ENCODE measurements around a stretch of chr14.

- PRO-cap: no peak
Observed at GRCh38 chr14:91397522-91397835, 20.1 kb downstream of the CCDC88C start.

DNA sequence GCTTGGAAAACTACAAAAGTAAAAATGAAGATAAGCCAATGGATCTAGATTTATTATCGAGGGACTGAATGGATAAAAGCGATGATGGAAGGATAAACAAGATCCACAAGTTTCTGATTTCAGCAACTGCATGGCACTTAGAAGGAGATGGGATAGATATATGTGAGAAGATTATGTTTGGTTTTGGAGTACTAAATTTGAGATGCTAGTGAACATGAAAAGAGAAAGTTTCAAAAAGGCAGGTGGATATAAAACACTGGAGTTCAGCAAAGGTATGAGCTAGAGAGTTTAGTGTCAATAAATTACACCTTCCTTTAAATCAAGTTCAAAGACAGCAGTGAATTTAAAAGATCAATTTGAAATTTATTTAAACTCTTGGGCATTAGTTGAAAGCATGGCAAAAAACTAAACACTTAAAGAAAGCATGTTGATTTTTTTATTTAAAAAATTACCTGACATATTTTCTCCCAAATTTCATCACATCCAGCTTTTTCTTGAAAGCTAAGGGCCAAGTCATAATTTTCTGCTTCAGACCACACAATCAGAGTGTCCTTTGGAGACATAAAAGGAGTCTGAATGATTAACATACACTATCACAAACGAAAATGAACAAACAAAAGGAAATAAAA lies 24.8 kb downstream of the PPP4R3A start:
- PRO-cap: no peak

DNA sequence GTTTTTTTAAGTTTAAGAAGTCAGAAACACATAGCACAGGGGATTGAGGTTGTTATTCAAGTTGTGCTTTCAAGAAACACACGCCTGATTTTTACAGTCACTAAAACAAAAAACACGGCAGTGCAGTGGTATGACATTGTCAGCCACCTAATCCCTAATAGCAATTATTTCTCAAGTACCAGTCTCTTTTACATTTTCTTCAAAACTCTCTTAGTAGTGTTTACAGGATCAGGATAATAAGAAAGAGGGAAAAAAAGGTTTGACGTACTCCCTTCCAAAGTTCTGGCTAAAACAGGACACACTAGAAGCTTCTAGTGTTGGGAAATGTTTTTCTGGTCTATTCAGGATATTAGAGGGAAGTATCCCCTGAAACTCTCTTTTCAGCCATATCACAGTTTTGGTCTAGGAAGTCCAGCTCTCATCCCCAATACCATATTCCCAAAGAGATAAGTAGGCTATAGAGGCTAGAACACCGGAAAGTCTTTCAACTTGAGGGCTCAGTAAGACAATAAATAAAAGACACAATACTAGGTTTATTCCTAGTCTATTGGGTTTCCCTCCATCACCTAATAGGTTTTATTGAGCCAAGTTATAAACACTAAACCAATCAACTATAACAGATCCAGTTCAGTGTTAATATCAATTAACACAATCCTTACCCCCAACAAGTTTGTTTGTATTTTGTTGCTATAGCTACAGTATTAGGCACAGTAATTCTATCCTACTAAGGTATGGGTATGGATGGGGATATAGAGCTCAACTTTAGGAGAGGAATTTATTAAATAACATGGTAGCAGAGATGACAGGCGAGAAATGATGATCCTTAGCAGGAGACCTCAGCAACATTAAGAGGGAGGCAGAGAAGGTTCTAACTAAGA lies 13.6 kb downstream of the PPP4R3A start:
- PRO-cap: unidirectional peak, plus-strand start at position 394 of the sequence

DNA sequence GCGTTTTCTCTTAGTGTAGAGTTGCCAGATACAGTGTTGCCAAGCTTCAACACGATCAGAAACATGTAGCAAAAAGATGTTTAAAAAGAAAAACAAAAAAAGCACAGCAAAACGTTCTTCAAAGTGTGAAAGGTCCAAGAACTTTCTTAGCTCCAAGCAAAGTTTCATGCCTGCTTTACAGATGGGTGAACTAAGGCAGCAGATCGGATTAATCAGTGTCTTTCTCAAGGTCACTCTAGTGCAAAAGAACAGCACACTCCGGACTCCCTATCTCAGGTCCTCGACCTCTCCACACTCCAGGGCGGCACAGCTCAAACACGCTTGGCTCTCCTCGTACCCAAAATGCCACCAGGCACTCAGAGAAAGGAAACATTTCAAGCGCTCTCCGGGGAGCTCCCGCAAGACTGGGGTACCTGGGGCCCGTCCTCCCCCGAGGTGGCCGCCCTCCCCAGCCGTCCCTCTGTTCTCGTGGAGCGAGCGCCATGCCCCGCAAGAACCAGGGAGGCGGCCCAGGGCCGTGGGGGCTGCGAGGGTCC lies 1.1 kb downstream of the PPP4R3A start:
- PRO-cap: no peak

GRCh38 chr14:91509484-91509784 lies 676 bp downstream of the PPP4R3A start:
- PRO-cap: bidirectional peak, plus-strand start at chr14:91509709, minus-strand start at chr14:91509515

GRCh38 chr14:91743926-91744183 lies 12.0 kb upstream of the CATSPERB start:
- PRO-cap: no peak

GRCh38 chr14:91774248-91775075 lies 42.6 kb upstream of the CATSPERB start:
- PRO-cap: no peak

DNA sequence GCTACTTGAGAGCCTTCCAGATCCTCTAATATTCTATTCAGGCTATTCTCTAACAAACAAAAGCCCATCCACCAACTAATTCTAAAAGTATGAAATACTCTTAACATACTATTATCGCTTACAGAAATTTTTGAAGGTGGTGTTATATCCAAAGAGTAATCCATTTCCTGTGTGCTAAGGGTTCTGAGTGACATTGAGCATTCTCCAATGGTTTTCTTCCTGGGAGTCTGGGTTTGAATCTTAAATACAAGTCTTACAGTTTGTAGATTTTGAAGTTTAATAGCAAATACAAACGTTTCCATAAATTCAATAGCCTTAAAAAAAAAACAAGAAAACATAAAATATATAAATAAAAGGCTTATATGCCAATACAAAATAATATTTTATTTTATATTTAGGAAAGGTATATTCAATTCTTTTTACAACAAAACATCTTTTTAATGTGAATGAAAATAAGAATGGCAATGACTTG lies 60.4 kb upstream of the CATSPERB start:
- PRO-cap: no peak

DNA sequence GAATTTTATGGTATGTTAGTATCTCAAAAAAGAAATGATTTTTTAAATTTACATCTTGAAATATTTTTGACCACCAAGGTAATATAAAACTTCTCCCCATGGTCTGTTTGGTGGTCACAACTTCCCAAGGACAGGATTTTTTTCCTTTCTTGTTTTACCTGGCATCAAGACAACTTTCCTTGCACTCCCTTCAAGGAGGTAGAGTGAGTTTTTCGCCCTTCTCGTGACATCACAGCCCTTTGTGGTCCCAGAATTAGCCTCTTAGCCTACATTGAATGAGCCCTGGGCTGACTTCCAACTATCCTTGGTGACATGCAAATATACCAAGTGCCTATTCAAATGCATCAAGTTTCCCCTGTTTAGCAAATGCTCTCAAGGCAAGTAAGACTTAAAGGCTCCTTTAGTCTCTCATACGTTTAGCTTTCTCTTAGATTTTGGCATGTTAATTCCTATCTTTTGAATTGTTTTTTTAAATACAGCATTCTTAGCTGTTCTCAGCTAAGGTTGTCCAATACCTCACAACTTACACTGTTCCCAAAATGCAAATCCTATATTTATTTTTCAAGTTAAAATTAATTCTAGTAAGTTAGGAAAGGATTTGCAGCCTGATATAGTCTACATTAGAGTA lies 36.5 kb downstream of the TC2N start:
- PRO-cap: no peak

DNA sequence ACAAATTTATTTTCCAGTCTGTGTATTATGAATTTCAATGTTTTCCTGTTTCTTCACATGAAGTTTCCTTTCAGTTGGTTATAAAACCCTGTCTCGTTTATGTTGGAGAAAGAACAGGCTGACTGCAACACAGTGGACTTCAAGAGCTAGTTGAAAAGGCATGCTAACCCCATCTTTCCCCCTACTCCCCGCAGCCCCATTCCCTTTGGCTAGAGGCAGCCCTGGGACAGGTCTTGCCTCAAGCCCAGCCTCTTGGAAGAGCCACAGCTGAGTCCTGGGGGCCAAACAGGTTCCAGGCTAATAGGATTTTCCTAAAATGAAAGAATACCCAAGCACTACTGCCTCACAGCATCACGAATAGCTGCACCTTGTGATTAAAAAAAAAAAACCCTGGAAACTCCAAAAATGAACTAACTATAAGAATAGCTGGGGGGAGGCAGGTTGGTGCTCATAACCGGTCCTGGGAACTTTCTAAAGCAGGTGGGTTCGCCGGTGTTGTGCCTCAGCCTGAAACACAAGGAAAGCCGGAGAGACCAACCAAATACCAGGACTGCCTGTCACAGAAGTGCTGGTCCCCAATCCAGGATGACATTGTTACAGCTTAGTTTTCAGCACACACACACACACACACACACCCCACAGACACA lies 1.5 kb downstream of the FBLN5 start:
- PRO-cap: no peak

- PRO-cap: bidirectional peak, plus-strand start at chr14:92040932, minus-strand start at chr14:92040898
Observed at GRCh38 chr14:92040614-92041154, 825 bp upstream of the TRIP11 start.

GRCh38 chr14:92503795-92504423 lies 9.7 kb upstream of the RIN3 start:
- PRO-cap: no peak

GRCh38 chr14:92555516-92556763 lies 42.4 kb downstream of the RIN3 start:
- PRO-cap: no peak

GRCh38 chr14:92675494-92675747 lies 73.0 kb downstream of the LGMN start:
- PRO-cap: no peak

DNA sequence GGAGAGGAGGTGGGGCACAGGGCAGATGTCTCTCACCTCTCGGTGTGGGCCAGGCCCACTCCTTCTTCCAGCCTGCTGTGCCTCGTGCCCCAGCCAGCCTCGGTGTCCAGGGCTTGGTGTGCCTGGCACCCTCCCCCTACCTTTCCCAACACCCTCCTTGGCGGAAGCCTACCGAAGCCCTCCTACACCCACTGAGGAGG lies 5.9 kb upstream of the CHGA start:
- PRO-cap: no peak

DNA sequence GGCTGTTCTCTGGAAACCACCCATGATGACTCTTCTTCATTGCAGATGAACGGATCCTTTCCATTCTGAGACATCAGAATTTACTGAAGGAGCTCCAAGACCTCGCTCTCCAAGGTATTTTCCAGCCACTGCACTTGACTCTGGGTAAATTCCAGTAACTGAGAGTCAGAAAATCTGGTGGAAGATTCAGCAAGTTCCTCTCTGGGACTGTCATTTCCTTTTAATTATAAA lies 4.5 kb downstream of the CHGA start:
- PRO-cap: no peak

DNA sequence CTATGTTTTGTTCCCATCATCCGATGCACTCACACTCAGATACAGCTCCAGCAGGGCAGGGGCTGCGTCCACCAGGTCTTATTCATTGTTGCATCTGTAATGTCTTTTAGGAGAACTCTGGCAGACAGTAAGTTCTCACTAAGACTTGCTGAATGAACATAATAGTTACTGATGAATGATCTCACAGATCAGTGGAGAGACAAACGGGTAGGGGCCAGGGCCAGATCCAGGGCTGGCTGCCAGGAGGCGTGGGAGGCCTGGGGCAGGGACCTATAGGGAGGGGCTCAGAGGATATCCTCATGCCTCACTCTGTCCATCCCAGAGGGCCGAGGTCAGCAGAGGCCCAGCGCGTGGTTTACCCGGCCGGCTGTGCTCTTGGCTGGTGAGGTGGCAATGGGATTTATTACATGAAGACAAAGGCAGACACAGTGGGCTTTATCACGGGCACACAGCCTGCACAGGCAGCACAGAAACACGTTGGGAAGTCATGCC lies 85.4 kb downstream of the CHGA start:
- PRO-cap: no peak

- PRO-cap: no peak
Observed at GRCh38 chr14:93025041-93025514, 90.6 kb downstream of the ITPK1 start.

DNA sequence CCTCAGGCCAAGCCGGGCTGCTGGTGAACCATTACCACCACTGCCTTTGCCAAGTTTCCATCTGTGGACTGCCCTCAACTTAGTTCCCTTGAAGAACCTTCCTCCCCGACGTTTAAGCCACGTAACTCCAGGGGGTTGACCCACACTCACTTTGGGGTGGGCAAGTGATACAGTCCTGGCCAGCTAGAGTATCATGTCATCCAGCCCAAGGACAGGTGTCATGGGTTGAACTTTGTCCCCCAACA lies 68.7 kb downstream of the ITPK1 start:
- PRO-cap: no peak

GRCh38 chr14:93062740-93063162 lies 53.0 kb downstream of the ITPK1 start:
- PRO-cap: no peak